Breast (tissue), 4 donors: ENCODE measurements around a stretch of chr3.

- PRO-cap, 3 experiments = no peak in any of the 3 experiments
- RRBS = no CpG with 5 or more reads among the region's 9 CpGs
Measured at GRCh38 chr3:172098440-172099298, 59.3 kb downstream of the FNDC3B start.

GRCh38 chr3:172125846-172126697, 86.7 kb downstream of the FNDC3B start:
- PRO-cap, 3 experiments = no peak in any of the 3 experiments
- RRBS = no CpG with 5 or more reads among the region's 11 CpGs

- PRO-cap, 3 experiments = no peak in any of the 3 experiments
- RRBS = no CpG with 5 or more reads among the region's 6 CpGs
Measured at GRCh38 chr3:172138803-172139513, 99.6 kb downstream of the FNDC3B start.

GRCh38 chr3:172194730-172195367, 155.5 kb downstream of the FNDC3B start:
- PRO-cap, 3 experiments = no peak in any of the 3 experiments
- RRBS = no CpG with 5 or more reads among the region's 4 CpGs

DNA sequence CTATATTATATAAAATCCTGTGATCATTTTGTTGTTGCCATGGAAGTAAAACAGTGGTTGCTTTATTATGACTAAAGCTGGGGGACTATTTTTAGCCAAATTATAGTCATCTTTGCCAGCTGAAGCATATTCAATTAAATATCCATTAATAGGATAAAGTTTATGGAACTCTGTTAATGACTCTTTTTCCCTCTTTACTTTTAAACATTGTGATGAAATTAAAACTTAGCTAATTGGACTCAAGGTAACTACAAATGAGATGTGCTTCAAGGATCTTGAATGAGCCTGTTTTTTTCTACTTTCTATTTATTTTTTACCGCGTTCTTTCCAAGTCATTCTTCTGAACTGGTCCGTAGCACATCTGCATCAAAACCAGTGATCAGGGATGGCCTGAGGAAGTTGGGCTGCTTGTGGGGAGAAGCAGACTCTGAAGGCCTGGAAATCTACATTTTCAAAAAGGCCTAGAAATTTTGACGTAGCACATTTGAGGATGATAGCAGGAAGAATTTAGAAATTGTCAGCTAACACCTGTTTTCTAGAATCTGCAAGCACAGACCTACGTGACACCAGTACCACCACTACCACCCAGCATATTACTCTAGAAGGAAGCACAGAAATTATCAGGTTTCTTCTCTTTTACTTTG, 172.8 kb downstream of the FNDC3B start:
- PRO-cap, 3 experiments = no peak in any of the 3 experiments
- RRBS = no CpG with 5 or more reads among the region's 5 CpGs

DNA sequence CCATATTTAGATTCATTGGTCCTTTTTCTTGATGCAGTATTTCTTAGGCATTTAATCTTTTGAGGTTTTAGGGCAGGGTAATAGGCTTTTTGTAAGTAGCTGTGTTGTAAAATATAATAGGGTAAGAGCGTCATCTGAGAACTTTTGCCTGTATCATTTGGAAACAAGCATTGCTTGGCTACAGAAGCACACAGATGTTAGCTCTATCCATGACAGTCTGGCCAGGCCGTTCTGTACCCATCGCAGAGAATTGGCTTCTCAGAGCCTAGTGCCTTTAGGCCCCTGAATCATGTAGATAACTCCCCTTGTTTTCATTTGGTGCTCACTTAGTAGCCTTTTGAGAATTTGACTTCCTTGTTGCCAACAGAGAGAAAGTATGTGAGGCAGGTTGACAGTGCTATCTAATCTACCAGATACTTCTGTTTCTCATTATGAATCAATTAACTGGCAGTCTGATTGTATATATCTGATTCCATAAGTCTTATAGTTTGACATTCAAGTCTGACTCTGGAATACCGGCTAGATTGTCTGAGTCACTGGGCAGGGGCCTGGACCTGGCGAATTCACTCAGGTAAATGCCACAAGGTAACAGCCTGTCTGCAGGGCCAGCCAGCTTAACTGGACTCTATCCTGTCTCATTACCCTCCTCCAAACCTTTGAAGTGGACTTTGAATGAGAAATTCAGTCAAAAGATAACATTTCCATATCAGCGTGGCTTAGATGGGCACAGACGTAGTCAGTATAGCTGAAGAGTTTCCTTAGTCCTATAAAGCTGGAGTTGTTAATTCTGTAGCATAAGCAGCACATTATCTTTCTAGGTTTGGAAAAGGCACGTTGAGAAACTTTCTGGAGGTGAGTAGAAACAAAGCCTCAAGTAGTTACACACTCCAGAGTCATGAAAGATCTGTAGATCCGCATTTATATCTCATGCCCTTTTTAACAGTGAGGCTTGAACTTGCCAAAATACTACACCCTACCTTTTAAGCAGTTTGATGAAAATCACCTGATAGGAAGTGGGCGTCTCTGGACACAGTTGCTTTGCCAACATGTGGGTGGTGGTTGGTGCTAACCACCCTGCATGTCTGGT, 160.1 kb downstream of the GHSR start:
- PRO-cap, 3 experiments = no peak in any of the 3 experiments
- RRBS = no CpG with 5 or more reads among the region's 10 CpGs

DNA sequence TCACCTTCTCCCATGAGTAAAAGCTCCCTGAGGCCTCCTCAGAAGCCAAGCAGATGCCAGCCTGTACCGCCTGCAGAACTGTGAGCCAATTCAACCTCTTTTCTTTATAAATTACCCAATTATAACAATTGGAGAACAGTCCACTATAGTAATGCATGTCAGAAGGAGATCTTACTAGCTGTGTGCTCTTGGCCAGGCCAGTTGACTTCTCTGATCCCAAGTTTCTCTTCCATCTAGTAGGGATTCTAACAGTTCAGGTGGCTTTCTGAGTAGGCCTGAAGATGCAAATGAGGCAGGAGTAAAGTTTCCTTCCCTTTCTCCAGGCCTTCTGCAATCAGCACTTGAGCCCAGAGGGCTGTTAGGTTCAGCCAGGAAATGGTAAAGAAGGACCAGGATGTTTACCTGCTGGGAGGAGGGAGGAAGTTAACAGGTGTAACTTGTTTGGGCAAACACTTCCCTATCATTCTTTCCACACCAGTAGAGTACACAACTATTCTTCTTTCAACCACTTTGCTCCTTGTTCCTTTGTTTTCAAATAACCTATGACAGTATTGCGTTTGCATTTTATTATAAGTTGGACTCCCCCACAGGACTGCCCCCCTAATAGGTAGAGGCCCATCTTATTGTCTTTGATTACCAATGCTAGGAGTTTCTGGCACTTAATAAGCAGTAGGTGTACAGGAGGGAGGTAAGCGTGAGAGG, 13.3 kb upstream of the TNFSF10 start:
- PRO-cap, 3 experiments = no peak in any of the 3 experiments
- RRBS = no CpG with 5 or more reads among the region's 3 CpGs

- PRO-cap, 3 experiments = no peak in any of the 3 experiments
- RRBS = no CpG with 5 or more reads among the region's 13 CpGs
Measured at GRCh38 chr3:172623716-172624171, 87.1 kb downstream of the NCEH1 start.

GRCh38 chr3:172635606-172636236, 75.1 kb downstream of the NCEH1 start:
- PRO-cap, 3 experiments = no peak in any of the 3 experiments
- RRBS = no CpG with 5 or more reads among the region's 4 CpGs

- PRO-cap, 3 experiments = no peak in any of the 3 experiments
- RRBS = 100% methylated on average over 1 of the region's 7 CpGs
Measured at GRCh38 chr3:172789294-172789713, 38.8 kb downstream of the ECT2 start.

DNA sequence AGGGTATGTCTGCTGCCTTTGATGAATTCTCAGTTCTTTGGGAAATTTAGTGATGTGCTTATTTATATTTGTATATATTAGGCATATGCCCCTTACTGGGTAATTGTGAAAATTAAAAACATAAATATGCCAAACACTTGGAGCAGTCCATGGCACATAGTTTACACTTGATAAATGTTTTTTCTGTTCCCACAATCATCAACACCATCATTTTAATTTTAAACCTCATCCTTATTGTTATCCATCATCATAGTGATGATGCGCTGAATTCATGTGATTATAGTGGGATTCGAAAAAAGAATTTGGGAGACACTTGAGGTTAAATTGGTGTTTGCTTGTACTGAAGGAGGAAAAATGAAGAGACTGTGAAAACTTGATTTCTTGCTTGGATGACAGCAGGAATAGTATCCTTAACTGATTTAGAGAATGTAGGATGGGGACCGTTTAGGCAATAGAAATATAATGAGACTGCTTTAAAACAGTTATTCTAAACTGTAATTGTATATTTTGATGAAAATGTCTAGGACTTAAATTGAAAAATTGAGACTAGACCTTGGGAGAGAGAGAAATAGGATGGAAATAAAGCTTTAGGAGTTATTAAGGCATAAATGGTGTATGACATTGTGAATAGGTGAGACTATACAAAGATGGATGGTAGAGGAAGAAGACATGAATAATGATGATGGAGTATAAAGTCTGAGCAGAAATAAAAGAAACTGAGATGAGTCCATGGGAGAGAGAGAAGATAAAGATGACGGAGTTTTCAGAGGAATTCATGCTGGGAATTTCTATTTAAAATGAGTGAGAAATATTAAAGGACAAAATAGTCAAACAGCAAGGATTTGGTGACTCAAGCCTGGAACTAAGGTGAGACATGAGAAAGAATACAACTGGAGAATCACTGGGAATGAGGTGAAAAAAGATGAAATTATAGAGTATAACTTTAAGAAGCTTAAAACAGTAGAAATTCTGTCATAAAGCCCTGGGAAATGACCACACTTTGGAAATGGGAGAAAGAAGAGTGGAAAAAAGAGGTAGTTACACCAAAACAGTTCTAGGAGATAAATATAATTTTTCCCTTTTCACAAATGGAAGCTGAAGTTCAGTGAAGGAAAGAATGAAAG, 9.5 kb downstream of the NAALADL2 start:
- PRO-cap, 3 experiments = no peak in any of the 3 experiments
- RRBS = no CpG with 5 or more reads among the region's 4 CpGs

DNA sequence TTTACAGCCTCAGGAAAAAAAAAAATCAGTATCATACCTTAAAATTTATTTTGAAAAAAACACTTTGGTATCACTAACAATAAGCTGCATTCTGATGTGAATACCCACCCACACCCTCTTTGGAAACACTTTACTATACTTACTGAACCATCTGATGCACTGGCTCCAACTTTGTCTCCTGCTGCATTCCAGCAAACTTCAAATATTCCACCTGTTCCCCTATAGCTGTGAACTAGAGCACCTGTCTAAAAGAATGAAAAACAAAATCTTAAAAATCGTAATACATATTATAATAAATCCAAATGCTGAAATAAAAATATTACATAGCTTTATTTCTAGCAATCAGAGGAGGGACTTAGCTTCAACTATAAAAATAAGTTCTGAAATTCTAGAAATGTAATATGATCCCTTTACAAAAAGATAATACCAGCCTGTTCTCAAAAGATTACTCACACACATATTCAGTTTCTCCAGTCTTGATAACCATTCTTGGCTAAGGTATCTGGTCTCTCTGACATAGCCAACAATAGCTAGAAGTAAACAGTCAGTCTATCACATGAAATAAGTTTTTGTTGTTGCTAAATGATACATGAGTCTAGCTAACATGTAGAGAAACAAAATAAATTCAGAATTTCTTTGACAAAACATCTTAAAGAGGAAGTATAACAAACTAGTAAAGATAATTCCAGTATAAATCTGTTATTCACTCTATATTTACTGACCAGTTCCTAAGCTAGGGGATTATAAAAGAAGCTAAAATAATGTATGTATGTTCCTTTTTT, 170.9 kb downstream of the TBL1XR1 start:
- PRO-cap, 3 experiments = no peak in any of the 3 experiments
- RRBS = no CpG with 5 or more reads among the region's 1 CpG

GRCh38 chr3:177041097-177041637, 156.1 kb downstream of the TBL1XR1 start:
- PRO-cap, 3 experiments = no peak in any of the 3 experiments
- RRBS = no CpG with 5 or more reads among the region's 1 CpG

GRCh38 chr3:177057226-177058357, 139.7 kb downstream of the TBL1XR1 start:
- PRO-cap, 3 experiments = no peak in any of the 3 experiments
- RRBS = no CpG with 5 or more reads among the region's 7 CpGs

- PRO-cap, 3 experiments = no peak in any of the 3 experiments
- RRBS = no CpG with 5 or more reads among the region's 3 CpGs
Measured at GRCh38 chr3:177084560-177085033, 112.7 kb downstream of the TBL1XR1 start.

- PRO-cap, 3 experiments = no peak in any of the 3 experiments
- RRBS = no CpG with 5 or more reads among the region's 9 CpGs
Measured at GRCh38 chr3:177210904-177211554, 13.7 kb upstream of the TBL1XR1 start.

GRCh38 chr3:177351920-177352324, 154.6 kb upstream of the TBL1XR1 start:
- PRO-cap, 3 experiments = no peak in any of the 3 experiments
- RRBS = no CpG with 5 or more reads among the region's 3 CpGs

DNA sequence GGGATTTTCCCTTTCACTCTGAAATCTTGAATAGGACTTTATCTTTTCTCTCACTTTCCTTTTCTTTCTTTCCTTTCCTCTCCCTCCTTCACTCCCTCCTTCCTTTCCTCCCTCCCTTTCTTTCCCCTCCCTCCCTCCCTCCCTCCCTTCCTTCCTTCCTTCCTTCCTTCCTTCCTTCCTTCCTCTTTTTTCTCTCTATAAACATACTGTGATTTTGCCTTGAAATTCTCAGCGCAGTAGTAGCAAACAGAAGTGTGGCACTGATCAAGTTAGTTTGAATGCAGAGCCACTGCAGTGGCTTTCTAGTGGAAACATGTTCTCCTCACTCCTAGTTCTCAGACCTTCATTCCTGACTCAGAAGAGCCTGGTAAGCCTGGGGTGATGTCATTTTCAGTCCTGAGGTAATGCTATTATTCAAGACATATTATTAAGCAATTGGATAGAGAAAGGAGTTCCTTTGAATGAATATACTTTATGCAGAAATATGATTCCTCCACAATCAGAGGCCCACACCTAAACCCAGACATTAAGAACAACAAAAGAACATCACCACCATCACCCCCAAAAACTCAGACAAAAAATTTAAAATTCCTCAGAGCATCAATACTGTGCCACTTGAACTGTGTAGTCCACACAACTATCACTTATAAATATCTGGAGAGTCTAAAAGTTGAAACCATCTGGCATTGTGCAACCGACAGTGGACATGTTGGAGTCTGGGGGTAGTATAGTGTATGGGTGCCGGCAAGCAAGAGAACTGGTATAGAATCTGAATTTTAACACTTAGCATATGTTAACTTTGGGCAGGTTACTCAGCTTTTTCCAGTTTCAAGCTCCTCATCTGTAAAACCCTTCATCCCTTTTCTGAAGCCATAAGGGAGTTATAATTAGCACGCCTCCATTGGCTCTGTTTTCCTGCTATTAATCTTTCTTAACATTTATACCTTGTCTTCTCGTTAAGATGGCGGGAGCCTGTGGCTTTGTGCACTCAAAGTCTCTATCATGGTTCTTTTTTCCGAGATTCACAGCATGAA, 255.3 kb upstream of the TBL1XR1 start:
- PRO-cap, 3 experiments = no peak in any of the 3 experiments
- RRBS = no CpG with 5 or more reads among the region's 7 CpGs

GRCh38 chr3:177569964-177570231, 372.6 kb upstream of the TBL1XR1 start:
- PRO-cap, 3 experiments = no peak in any of the 3 experiments
- RRBS = no CpG with 5 or more reads among the region's 1 CpG

DNA sequence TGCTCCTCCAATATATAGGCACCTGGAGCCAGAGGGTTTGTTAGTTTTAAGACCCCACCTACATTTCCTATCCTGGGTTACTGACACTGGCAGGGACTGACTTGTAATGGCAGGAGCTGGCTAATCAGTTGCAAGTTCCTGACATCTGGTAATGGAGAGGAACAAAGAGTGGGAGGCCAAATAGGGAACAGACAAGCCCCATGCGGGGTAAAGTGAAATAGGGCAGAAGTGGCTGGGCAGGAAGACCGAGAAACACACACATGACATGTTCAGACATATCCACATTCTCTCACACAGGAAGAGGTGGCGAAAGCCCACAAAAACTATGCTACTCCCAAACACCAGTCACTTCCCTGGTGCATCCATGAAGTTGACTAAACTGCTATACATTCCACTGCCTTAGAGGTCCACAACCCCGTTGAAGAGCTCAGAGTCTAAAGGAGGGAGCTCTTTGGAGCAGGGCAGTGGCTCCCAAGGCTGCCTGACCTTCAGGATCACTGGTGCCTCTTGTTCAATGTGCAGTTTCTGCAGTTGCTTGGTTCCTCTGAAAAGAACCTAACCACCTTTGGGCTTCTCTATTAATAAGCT, 394.1 kb upstream of the TBL1XR1 start:
- PRO-cap, 3 experiments = no peak in any of the 3 experiments
- RRBS = no CpG with 5 or more reads among the region's 4 CpGs